ENCODE data around the gene ETS2.

DNA sequence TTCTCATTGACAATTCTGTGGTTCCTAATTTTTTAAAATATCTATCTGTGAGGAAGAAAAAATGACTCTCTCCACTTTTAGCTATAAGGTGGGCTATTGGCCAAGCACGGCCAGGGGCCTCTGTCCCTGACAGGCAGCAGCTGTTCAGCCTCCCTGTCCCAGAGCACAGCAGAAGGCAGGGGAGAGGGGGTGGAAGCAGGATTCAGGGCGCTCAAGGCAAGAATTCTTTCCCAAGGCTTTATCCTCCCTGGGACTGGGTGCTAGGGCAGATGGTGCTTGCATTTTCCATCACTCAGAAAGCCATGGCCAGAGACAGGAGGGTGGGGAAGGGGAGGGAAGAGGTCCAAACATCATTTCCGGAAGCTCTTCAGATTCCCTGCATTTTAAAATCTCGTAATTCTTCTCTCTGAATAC, 60.4 kb downstream of the KCNJ6 start:
- PRO-cap: no peak
- RAMPAGE, long total RNA: no peak

GRCh38 chr21:37914365-37915007, 1.8 kb downstream of the KCNJ6 start:
- PRO-cap: no peak
- RAMPAGE, long total RNA: no peak

GRCh38 chr21:38299894-38300688, 43.3 kb downstream of the KCNJ15 start:
- PRO-cap: no peak
- RAMPAGE, long total RNA: no peak

GRCh38 chr21:38414015-38414367, 84.3 kb downstream of the ERG start:
- PRO-cap: no peak
- RAMPAGE, long total RNA: no peak

DNA sequence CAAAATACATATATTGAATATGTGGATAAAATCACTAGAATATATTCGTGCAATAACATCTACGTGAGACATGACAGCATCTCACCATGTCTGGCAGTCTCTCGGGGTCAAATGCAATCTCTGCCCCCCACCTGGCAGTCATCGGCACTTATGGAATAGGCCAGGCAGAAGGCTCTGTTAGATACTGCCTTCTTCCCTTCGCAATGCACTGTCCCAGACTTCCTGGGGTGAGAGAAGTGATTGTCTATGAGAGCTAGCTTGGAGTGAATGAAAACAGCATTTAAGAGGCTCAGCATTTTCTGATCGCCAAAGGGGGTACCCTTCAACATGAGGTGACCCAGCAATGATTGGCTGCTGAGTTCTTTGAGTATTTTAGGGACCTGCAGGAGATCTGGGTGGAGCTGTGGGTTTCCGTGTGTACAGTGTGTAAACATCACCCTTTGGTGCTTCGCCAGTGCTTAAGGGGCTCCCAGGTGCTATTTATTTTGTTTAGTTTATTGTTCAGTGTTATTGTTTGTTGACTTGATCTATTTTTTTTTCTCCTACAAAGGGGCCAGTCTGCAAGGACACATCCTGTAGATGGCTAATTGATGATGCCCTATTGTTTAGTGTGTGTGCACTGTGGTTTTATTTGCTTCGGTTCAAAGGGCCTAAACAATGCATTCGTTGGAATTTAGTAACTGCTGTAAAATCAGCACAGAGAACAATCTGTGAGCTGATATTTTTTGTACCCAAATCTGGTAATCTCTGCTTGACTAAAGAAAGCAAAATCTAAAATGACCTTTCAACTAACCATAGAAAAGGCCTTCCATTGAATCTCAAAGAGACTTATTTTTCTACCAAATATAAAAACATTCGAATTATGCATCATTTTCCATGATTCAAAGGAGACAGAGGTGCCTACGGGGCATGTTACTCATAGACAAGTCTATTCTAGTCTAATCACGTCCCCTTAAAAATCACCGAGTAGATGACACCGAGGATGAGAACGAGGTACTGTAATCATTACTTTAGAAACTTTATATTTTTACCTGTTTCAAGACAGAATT, 10.0 kb downstream of the ERG start:
- PRO-cap: no peak
- RAMPAGE, long total RNA: no peak

GRCh38 chr21:38660208-38661241, 145.2 kb upstream of the ETS2 start:
- PRO-cap: bidirectional peak, plus-strand start at chr21:38660917, minus-strand start at chr21:38660664; unidirectional peak, plus-strand start at chr21:38661057
- RAMPAGE, long total RNA: no peak

DNA sequence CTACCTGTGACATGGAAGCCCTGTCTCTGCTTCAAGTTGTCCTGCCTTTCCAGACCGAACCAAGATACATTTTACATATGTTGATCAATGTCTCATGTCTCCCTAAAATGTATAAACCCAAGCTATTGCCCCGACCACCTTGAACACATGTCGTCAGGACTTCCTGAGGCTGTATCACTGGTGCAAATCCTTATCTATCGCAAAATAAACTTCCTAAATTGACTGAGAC, 70.3 kb upstream of the ETS2 start:
- PRO-cap: no peak
- RAMPAGE, long total RNA: no peak

DNA sequence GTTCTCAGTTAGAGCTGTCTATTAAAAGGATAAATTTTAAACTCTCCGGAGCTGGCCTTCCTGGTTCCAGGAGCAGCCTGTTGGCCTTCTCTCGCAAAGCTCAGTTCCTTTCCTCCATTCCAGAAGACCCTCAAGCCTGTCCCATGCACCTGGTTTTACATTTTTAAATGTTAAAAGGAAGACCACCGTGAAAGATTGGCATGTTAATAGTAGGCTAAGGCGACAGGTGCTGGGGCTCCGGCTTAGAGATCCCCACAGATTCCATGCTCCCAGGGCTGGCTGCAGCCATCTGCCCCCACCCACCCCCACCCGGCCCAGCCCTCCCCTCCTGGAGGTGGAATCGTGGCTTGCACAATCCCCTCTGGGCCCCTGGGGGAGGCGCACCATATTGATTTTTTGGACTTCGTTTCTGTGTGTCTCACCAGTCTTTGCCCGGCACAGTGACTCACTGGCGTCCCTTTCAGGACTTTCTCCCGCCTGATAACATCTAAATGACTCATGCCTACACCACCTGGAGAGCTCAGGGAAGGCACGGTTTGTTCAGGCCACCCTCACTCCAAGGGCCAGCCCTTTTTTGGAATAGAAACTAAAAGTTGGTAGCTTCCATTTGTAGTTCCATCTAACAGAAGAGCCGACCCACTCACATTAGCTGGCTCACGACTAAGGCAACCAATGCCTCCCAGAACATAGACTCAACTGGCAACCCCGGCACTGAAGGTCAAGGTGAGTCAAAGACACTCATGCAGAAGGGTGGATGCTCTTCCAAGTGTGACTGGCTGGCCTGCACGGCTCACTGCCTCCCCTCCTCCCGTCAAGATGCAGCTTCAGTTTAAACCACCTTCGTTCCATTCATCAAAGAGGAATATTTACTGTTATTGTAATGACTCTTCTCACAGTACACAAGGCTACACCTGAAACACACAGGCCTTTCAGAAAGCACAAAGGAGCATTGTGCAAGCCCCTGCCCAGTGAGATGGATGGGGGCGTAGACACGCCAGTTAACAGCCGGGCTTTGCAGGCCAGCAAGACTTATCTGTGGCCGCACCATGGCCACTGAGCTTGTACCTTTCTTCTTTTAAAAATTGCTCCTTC, 18.2 kb upstream of the ETS2 start:
- PRO-cap: no peak
- RAMPAGE, long total RNA: no peak

- PRO-cap: bidirectional peak, plus-strand start at chr21:38805929, minus-strand start at chr21:38805792
- RAMPAGE, long total RNA: start-site peak on the minus strand at chr21:38805564-38805577, 12 reads
These were observed at the start of gene ETS2 for GRCh38 chr21:38805413-38806209. Gene ETS2 (plus strand): TSS chr21:38805929.

DNA sequence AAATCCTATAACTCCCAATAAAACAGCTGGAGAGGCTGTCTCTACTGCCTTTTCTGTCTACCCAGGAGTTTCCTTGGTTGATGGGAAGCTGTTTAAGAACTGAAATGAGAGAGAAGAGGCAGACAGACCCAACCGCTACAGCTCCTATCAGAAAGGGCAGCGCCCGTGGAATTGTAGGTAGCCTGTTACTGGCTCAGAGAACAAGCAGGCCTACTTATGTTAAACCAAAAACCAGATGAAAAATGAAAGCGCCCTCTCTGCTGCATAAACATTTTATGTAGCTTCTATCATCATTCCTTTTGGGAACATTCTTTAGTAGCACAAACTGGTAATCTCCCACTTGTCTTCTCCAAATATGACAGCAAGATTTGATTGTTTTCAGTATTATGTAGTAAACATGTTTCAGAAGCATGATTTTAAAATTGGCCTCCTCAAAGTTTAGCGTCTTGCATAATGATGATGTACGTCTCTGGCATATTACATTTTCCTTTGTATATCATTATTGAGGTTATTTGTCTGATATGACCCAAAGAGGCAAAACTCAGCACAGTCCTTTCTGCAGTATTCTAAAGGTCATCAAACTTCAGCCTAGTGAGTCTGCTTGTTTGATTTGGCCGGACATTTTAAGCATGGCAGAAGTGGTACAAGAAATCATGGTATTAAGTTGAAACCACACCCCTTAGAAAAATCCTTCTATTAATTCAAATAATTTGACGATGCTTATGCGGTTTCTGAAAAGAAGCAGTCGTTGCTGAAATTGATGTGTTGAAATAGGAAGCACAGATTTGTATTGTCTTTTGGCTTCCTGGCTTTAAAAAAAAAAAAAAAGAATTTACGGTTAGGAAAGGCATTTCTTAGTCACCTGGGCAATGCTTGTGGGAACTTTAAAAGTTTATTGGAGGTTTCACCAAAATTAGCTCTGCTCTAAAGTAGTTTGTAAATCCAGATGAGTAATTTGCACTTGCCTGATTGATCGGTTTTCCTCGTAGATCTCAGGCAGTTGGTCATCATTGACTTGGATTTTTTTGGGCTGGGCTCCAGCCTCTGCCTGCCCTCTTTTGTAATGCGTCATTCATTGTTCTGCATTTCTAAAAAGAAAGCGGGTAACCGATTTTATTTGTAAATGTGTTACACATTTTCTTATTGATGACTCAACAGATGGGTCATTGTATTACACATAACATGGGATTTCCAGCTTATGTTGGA, 5.0 kb downstream of the ETS2 start:
- PRO-cap: no peak
- RAMPAGE, long total RNA: no peak

DNA sequence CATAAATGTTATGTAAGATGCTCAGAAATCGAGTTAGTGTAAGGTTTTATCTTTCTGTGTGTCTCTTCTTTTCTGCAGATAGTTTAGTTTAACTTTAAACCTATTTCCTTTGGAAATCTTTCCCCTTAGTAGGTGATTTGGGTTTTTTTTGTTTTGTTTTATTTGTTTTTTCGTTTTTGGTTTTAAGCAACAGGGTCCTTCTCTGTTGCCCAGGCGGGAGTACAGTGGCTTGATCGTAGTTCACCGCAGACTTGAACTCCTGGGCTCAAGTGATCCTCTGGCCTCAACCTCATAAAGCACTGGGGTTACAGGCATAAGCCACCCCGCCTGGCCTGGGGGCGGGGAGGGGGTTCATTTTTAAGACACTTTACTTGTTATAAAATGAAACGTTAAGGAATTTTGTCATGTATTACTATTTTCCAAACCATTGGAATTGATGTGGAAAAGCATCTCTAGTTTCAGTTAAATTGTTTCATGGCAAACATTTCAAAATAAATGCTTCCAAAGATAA, 6.0 kb downstream of the ETS2 start:
- PRO-cap: no peak
- RAMPAGE, long total RNA: no peak

DNA sequence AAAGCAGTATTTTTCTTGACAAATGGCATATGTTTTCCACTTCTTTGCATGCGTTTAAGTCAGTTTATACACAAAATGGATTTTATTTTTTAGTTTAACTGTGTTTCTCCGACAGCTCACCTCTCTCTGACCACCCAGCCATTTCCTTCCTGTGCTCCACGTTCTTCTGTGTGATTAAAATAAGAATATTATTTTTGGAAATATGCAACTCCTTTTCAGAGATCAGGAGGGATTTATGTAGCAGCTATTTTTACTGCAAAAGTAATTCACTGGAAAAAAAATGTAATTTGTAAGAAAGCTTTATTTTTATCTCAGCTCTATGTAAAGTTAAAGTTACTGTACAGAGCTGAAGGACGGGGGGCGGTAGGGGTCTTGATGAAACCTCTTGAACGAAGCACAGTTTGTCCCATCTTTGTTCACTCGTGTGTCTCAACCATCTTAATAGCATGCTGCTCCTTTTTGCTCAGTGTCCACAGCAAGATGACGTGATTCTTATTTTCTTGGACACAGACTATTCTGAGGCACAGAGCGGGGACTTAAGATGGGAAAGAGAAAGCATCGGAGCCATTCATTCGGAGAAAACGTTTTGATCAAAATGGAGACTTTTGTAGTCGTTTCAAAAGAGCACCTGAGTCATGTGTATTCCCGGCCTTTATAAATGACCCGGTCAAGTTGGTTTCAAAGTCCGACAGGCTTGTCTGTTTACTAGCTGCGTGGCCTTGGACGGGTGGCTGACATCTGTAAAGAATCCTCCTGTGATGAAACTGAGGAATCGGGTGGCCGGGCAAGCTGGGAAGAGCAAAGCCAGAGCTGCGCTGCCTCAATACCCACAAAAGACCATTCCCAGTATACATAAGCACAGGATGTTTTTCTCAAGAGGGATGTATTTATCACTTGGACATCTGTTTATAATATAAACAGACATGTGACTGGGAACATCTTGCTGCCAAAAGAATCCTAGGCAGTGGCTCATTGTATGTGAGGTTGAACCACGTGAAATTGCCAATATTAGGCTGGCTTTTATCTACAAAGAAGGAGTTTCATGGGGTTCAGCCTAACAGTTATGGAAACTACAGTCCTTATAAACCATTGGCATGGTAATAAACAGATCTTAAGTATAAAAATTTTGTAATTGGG, 18.4 kb downstream of the ETS2 start:
- PRO-cap: bidirectional peak, plus-strand start at position 531 of the sequence, minus-strand start at position 440 of the sequence
- RAMPAGE, long total RNA: no peak

DNA sequence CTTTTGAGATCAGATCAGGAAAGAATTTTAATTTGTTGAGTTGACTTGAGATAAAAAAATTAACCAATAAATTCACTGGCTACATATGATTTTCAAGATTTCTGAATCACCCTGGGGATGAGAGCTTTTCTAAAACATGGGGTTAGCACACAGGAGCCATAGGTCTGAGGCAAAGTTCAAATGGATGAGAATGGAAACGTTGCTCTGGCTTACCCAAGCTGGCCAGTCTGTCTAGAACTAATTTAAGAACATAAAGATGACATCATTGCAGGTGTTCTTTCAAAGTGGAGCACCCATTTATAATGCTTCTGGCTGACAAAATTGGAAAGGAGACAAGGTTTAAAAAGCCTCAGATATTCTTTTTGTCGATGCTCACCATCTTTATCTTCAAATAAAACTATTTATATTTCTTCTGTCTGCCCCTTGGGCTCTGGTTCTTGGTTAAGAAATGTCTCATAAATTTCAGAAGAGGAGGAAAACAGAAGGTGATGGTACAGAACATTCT, 91.7 kb downstream of the ETS2 start:
- PRO-cap: no peak
- RAMPAGE, long total RNA: no peak

DNA sequence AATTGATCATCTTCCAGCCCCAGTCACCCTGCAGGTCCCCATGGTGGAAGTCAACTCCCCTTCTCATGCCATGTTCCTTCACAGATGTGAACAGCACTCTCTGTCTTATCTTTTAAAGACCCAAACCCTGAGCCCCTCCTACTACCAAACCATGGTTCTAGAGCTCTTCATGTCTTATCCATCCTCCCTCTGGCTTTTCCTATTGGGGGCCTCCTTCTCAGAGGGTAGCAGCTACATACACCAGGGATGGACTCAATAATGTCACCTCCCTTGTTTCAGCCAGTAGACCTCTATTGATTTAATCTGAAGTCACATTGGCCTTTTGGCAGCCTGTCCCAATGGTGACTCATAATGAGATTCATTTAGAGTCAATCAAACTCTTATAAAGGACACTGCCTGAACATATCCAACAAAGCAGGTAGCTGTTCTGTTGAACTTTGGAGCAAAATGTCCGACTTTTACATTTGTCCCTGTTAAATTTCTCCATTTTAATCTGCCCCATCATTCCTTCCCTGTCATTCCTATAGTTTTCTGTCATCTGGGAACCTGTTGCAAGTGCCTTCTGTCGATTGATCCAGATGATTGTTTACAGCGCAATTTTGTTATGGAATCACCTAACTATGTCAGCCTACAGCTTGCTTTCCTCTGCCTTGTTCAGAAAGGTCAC, 105.8 kb downstream of the ETS2 start:
- PRO-cap: no peak
- RAMPAGE, long total RNA: no peak

DNA sequence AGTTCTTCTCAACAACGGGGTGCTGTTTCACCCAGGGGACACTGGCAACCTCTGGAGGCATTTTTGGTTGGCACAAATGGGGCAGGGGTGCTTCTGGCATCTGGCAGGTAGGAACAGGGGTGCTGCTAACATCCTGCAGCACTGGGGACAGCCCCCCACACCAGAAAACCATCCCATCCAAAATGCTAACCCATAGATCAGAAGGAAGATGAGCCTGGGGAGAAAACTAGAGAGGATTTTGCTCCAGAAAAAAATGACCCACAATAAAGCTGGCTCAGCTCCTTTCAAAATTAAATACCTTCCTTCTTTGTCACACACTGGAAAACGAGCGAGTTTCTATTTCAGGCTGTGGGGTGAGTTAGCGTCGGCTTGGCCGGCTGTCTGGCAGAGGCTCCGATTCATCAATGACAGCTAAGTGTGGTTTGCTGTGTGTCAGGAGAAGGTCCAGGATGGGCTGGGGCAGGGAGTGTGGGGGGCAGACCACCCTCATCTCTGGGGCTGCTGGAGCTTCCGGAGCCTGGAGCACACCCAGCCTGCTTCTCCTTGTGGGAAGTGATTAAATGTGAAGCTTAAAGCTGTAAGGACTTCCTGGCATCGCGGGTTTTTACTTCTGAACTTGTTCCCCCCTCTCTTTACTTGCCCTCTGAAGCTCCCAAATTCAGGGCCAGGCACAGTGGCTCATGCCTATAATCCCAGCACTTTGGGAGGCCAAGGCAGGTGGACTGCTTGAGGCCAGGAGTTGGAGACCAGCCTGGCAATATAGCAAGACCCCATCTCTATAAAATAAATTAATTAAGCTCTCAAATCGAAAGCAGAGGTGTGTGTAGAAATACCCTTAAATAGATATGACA, 120.2 kb downstream of the ETS2 start:
- PRO-cap: bidirectional peak, plus-strand start at position 387 of the sequence, minus-strand start at position 406 of the sequence
- RAMPAGE, long total RNA: no peak

DNA sequence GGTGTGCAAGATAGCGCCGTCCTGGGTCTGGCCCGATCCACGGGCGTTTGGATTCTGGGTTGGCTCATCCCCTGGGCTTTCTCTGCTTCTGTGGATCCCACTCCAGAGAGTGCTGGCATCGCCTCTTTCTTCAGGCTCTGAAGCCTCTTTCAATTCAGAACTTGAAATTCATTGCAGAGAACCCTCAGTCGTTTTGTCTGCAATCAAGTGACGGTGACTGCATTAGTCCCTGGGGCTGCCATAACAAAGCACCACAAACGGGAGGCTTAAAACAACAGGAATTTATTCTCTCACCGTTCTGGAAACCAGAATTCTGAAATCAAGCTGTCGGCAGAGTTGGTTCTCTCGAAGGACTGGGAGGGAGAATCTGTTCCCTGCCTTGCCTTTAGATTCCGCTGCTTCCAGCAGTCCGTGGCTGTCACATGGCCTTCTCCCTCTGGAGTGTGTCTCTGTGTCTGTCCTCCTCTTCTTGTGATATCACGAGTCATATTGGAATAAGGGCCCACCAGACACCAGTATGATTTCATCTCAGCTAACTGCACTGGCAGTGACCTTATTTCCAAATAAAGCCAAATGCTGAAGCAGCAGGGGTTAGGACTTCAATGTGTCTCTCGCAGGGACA, 181.7 kb downstream of the ETS2 start:
- PRO-cap: no peak
- RAMPAGE, long total RNA: no peak

DNA sequence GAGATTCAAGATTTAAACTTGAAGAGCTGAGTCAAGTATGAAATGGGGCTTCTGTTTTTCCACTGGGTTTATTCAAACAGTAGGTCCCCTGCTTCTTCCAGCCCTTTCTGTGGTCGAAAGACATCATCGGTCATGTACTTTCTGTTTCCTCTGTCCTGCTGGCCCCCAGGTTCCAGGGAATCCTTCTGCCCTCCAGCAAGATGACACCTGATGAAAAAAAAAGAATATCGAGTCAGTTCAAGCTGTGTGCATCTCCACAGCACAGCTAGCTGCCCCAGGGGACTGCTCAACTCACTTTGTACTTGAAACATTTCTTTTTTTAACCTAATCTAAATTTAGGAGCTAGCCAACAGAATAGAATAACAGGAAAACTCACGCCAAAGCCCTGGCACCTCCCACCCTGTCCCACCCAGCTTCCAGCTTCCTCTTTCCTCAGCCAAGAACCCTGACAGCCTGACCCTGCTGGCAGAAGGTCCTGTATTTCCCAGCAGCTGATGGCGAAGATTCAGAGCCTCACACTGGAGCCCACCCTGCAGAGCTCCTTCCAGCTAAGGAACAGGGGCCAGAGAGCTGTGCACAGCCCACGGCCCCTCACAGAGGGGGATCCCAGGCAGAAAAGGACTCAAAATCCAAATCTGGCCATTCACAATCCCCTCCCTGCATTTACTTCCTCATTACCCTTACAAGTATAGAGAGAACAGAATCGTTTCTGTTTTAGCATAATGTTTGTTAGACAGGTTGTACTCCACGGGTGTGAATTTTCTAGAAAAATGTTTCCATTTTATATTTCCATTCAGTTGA, 176.5 kb downstream of the PSMG1 start:
- PRO-cap: bidirectional peak, plus-strand start at position 468 of the sequence, minus-strand start at position 293 of the sequence
- RAMPAGE, long total RNA: no peak

DNA sequence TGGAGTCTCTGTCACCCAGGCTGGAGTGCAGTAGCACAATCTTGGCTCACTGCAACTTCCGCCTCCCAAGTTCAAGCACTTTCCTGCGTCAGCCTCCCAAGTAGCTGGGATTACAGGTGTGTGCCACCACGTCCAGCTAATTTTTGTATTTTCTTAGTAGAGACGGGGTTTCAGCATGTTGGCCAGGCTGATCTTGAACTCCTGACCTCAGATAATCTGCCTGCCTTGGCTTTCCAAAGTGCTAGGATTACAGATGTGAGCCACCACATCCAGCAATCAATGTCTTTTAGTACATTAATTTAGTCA, 34.9 kb downstream of the SH3BGR start:
- PRO-cap: unidirectional peak, minus-strand start at position 90 of the sequence
- RAMPAGE, long total RNA: no peak

DNA sequence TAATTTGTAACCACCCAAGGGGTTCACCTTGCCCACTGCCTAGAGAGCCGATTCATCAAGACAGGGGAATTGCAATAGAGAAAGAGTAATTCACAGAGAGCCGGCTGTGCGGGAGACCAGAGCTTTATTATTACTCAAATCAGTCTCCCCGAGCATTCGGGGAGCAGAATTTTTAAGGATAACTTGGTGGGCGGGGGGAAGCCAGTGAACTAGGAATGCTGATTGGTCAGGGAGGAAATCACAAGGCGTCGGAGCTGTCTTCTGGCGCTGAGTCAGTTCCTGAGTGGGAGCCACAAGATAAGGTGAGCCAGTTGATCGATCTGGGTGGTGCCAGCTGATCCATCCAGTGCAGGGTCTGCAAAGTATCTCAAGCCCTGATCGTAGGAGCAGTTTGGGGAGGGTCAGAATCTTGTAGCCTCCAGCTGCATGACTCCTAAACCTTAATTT, 76.7 kb upstream of the B3GALT5 start:
- PRO-cap: no peak
- RAMPAGE, long total RNA: no peak

GRCh38 chr21:39670080-39670795, 57.5 kb downstream of the B3GALT5 start:
- PRO-cap: no peak
- RAMPAGE, long total RNA: no peak